Measurements from ENCODE around the gene CRY1.

- PRO-cap = bidirectional peak, plus-strand start at chr12:107092822, minus-strand start at chr12:107092740; bidirectional peak, plus-strand start at chr12:107093642, minus-strand start at chr12:107093549
These were observed at the start of gene CRY1 for GRCh38 chr12:107092670-107093734. TSS of gene CRY1 (minus strand) at chr12:107093549.

- PRO-cap = no peak
These were observed 834 bp upstream of the CRY1 start for GRCh38 chr12:107094124-107094641.

DNA sequence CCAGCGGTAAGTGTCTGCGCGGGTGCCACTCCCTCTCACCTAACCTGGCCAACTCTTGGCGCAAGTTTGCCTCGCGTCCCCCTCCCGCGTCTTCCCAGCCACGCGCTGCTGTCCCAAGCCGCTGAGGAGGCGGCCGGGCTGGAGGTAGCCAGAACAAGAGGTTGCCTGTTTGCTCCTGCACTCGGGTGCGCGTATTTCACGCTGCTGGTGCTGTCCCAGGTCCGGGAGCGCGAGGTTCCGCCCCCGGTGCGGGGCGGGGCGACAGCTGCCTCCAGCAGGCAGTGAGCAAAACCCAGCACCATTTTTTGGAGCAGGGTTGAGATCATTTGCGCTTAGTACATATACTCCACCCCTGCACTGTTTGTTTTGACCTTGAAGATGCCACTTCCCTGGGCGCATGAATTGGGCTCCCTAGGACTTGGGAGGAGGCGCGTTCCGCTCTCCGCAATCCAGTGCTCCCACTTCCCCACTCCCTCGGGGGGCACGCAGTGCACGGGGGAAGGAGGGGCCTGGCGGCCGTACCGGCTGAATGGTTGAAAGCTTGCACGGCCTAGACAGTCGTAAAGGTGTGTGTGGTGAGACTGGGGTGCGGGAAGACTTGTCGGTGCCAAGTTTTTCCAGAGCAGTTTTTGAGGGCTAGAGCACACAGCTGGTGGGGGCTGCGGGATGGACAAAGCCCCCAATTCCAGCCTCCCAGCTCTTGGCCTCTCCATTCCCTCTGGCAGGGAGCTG is 2.0 kb downstream of the ABTB3 start:
- PRO-cap = no peak

GRCh38 chr12:107392819-107393292 is 74.6 kb downstream of the ABTB3 start:
- PRO-cap = no peak

DNA sequence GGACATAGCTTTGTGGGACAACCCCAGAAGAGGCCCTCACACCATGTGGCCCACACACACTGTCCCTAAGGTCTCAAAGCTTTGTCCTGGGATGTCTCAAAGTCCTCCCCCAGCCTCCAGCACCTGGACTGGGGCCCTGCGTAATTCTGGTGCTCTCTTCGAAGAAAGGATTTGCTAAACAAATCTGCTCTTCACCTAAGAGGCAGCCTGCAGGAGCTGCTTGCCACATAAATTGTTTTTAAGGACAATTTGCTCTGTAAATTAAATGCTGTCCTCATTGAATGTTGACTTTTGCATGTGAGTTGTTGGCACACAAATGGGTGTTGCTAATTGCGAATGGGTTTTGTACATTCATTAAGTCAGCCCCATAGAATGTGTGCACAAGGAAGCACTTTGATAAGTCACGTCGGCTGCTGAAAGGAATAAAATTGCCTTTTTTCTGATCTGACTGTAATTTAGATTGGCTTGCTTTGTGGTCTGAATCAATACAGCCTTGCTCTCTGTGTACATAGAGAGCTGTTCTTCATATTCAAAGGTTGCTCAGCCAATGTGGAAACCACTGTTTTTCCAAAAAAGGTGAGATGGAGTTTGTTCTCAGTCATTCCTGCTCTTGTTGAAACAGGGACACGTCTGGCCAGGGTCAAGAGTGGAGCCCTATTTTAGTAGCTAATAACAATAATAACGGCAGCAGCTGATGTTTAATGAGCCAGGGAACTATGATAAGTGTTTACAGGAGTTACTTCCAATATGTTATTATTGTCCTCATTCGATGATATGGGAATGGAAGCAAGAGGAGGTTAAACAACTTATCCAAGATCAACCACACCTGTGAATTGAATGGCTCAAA is 161.5 kb upstream of the PWP1 start:
- PRO-cap = no peak

- PRO-cap = unidirectional peak, minus-strand start at chr12:107682081
These were observed 3.6 kb upstream of the PWP1 start for GRCh38 chr12:107681941-107682379.

DNA sequence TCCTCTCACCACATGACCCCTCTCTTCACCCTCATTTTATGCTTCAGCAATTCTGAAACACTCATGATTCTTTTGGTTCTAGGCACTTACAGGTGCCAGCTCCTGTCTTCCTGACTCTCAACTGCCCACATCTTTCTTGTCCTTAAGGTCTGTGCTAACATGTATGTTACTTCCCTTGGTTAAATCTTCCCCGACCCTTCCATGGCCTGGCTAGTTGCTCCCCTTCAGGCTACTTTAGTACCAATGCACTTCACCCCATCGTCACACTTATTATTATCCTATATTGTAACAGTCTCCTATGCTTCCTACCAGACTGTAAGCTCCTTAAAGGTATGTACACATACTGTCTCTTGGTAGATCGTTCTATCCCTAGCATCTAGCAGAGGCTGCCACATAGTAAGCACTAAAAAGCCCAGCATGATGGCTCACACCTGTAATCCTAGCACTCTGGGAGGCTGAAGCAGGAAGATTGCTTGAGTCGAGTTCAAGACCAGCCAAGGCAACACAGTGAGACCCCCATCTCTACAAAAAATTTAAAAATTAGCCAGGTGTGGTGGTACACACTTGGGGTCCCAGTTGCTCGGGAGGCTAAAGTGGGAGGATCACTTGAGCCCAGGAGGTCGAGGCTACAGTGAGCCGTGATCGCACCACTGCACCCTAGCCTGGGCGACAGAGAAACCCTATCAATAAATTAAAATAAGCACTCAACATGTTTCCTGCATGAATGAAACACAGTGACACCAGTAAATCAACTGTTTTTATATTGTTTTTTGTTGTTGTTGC is 10.9 kb downstream of the PRDM4 start:
- PRO-cap = no peak

- PRO-cap = no peak
These were observed 87.3 kb upstream of the WSCD2 start for GRCh38 chr12:108041784-108042131.

- PRO-cap = no peak
These were observed 2.4 kb downstream of the WSCD2 start for GRCh38 chr12:108131402-108132060.

DNA sequence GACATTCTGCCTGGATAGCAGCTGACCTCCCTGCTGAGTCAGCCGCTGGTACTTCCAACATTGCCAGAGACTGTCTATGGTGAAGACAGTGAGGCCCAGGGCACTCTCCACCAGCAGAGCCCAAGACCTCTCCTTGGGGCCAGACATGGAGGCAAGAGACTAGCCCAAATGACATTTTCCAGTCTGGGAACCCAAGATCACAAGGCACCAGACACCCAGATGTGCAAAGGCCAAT is 5.9 kb downstream of the CMKLR1 start:
- PRO-cap = no peak

DNA sequence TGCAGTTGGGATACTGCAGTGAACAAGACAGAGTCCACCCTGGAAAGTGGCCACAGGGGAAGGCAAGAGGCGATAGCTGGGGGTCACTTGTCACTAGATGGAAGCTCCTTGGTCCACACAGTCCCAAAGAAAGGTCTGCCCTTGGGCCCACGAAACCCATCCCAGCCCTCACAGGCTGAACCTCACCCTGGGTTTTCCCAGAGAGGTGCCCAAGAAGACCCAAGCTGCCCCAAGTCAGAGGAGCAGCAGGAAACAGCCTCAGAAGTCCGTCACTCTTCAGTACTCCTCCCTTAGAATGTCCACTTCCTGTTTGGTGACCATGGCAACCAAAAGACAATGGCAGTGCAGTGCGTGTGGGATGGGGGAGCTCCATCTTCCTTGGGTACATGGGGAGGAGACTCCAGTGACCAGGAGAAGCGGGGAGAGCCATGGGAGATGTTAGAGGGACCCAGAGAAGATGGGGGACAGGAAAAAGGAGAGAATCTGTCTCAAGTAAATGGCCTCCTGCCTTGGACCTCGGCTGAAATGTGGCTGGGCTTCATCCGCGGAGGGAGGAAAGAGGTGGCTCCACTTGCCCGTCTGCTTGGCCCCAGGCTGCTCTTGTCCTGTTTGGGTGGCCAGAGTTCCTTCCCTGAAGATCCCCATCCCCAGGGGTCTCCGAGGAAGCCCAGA is 11.2 kb downstream of the SELPLG start:
- PRO-cap = no peak

DNA sequence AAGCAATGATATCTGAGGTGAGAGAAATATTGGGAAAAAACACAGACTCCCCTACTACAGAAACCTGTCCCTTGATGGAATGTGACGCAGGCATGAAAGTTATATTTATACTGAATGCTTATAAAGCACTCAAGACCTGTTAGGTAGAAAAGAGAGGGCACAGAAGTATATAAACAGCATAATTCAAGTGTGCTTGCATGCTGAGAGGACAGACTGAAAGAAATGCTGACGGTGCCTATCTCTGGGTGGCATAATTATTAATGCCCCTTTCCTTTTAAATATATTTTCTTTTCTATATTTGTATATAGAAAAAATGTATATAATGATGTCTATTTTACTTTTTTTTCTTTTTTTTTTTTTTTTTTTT is 2.7 kb upstream of the SELPLG start:
- PRO-cap = no peak

- PRO-cap = no peak
These were observed 7.6 kb upstream of the SELPLG start for GRCh38 chr12:108641019-108641937.

DNA sequence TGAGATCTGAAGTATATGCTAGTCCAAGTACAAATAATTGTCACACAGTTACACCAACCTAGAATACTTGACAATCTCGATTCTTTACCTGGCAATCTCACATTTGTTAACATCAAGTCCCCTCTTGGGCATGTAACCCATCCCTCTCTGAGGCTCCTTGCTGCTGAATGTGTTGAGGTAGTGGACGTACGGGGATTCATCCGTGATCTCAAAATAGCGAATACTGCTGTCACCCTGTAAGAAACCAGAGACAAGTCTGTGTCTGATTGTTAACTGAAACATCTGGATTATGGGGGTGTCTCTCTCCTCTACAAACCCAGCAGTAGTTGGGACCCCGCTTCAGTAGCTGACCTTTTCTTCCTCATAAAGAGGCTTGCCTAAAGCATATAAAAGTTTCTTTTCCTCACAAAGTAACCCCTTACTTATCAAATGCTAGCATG is 18.5 kb upstream of the SELPLG start:
- PRO-cap = no peak

DNA sequence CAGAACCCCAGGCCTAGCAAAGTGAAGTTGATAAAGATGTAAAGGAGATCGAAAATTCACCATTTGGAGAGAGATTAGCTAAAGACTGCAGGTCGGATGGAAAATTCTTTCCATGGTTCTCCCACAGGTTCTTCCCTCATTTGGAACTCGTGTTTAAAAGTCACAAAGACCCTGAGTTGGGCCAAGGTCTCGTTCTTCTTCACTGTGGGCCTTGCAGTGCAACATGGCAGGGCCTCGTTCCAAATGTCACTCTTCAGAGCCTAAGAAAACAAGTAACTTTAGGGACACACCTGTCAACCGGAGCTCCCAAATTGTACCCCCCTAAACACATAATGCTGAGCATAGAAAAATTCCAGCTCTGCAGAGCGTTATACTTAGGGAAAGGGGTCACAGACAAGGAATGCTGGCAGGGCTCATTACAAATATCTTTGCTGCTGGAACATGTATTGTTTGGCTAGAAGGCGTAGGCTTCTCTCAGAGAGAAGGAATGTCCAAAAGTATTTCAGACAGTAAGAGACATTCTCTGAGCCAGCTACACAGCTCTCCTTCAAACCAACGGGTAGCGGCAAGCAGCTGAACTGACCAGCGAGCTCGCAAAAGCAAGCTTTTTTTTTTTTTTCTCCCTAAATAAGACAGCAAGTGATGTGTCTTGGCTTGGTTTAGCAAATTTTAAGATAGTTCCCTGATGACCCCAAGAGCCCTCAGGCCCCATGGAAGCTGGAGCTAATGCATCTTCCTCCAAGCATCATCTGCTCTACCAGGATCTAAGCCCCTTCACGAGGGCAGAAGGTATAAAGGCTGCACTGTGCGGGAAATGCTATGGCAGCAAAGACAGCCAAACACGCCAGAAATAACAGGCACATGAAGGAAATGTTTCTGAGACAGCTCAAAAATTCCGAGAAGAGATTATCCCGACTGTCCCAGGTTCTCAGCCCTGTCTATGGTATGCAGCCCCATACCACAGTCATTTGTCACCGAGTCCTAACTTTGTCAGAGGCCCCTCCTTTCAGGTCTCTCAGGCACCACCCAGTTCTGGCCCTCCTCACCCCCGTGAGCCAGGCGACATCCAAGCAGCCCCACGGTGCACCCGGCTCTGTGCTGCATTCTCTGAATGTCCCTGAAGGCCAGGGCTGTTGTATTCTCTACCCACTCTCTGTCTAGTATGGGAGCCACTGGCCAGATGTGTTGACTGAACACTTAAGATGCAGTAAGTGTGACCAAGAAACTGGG is 24.4 kb downstream of the SSH1 start:
- PRO-cap = no peak

- PRO-cap = no peak
These were observed 23.0 kb downstream of the SSH1 start for GRCh38 chr12:108834085-108835084.

DNA sequence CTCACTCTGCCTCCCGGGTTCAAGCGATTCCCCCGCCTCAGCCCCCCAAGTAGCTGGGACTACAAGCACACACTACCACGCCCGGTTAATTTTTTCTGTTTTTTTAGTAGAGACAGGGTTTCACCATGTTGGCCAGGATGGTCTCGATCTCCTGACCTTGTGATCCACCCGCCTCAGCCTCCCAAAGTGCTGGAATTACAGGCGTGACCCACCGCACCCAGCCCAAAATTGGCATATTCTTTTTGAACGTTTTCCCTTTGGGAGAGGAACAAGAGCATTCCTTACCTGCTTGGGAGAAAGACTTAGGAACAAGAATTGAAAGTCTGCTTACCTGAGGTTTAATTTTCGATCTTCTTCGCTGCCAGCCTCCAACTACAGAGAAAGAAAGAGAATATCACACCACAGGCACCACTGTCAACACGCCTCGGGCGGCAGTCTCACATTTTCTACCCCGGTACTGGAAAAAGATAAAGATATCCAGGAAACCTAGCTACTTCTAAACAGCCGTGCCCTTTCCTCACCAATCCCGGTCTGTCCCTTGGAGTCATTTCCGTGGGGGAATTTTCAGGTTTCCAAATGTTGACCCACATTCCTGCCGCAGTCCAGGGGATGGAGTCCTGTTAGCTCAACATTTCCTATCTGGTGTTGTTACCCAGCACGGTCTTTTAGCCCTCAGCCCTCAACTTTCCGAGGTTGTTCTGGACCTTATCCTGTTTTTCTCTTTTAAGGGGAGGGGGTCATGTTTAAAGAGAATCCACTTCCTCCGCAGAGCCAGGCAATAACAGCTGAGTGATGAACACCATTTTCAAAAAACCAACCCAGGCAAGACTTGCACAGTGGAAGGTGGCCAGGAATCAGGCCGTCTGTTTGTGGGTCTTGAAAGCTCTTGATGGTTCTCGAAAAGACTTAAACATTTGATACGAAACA is 4.8 kb downstream of the SSH1 start:
- PRO-cap = no peak

- PRO-cap = no peak
These were observed 5.9 kb downstream of the ALKBH2 start for GRCh38 chr12:109087076-109088065.

DNA sequence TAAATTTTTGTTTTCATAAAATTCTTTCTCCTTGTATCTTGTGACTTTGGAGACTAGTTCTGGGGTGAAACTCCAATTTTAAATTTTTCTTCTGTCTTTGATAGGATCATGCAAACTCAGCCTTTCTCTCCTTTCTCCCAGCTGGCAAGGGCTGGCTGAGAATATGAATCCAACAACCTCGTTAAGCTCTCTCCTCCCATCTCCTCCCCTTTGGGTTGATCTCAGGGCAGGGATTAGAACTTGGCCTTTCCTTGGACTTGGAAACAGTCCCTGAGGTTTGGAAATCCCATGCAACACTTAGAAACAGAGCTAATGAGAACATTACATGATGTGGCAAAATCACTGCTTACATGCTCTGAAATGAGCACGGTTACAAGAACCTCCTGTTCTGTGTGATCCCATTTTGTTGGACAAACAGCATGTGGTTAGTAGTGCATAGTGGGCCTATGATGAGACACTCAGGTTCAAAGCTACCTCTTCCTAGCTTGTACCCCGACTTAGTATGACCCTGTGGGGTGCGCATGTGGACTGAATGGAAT is 31.6 kb downstream of the ACACB start:
- PRO-cap = no peak

DNA sequence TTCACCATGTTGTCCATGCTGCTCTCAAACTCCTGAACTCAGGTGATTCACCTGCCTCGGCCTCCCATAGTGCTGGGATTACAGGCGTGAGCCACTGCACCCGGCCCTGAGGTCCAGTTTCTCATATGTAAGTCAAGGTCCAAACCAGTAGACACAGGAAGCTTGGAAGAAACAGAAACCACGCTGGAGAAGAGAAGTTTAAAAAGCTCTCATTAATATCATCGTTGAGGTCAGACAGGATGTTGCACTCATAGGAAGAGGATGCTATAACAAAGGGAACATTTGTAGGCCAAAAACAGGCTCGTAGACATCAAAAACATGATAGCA is 46.7 kb downstream of the ACACB start:
- PRO-cap = no peak